AG09319 (cell line): ENCODE results near the genes HNRNPH1, BTNL3 and OR2V1.

DNA sequence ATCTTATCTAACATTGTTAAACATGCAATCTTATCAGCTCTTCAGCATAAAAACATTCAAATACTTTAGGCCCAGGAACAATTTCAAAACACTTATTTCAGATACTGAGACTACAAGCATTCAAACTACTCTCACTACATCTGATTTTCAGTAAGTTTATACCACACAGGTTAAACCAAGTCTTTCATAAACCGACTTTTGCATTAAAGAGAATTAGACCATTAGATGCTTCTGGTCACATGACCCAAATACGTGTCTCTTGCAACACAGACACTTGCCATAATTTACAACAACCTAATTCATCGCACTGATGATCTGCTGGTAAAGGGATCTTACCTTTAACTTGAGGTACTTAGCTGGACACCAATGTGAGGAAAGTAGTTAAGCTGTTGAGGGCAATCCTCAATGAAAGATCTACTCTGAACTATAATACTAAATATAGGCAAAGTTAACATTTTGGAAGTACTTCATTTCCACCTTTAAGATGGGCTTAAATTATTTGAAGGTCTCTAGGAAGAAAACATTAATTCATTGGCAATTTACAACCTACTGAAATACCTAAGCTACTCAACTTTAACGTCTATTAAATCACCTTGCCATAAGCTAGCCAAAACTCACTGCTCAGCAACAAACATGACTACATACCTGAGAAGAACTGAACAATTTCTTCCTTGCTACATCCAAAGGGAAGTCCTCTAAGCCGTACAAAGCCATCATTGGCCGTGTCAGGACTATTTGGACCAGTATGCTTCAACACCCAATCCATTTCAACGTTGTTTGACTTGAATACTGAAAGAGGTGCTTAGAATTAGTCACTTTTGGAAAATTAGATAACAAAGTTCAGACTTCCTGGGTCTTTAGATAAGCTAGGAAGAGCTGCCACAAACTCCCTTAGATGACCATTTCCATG is 3.0 kb downstream of the HNRNPH1 start:
- RRBS, result no CpG with 5 or more reads among the region's 7 CpGs

GRCh38 chr5:179623541-179624091 is at the start of gene HNRNPH1:
HNRNPH1 (minus strand) TSS chr5:179623671.
- RRBS, result 2% methylated on average over 5 of the region's 46 CpGs

DNA sequence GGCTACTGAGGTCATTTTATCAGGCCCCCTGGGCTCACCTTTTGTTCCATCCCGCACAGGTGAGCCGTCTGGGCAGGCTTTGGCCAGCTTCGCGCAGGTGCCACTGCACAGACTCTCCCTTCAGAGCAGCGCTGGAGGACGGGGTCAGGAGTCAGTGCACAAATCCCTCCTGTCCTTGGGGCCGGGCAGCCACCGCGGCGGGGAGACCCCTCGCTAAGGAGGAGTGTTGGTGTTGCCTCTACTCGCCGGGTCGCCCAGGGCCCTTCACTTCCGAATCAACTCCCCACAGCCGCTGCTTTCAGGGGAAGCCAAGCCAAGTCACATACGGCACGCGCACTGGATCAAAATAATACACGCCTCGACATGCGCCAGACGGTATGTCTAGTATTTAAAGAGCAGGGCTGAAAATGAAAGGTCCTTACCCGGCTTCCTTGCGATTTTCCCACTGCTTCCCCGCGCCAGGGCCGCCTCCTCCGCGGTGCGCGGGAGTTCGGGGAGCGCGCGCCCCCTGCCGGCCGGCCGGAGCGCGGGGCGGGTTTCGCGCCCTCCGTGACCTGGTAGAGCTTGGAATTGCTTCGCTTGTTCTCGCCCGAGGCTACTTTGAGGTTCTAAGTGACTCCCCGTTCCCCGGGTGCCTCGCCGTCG is 10.7 kb upstream of the HNRNPH1 start:
- RRBS, result no CpG with 5 or more reads among the region's 53 CpGs

DNA sequence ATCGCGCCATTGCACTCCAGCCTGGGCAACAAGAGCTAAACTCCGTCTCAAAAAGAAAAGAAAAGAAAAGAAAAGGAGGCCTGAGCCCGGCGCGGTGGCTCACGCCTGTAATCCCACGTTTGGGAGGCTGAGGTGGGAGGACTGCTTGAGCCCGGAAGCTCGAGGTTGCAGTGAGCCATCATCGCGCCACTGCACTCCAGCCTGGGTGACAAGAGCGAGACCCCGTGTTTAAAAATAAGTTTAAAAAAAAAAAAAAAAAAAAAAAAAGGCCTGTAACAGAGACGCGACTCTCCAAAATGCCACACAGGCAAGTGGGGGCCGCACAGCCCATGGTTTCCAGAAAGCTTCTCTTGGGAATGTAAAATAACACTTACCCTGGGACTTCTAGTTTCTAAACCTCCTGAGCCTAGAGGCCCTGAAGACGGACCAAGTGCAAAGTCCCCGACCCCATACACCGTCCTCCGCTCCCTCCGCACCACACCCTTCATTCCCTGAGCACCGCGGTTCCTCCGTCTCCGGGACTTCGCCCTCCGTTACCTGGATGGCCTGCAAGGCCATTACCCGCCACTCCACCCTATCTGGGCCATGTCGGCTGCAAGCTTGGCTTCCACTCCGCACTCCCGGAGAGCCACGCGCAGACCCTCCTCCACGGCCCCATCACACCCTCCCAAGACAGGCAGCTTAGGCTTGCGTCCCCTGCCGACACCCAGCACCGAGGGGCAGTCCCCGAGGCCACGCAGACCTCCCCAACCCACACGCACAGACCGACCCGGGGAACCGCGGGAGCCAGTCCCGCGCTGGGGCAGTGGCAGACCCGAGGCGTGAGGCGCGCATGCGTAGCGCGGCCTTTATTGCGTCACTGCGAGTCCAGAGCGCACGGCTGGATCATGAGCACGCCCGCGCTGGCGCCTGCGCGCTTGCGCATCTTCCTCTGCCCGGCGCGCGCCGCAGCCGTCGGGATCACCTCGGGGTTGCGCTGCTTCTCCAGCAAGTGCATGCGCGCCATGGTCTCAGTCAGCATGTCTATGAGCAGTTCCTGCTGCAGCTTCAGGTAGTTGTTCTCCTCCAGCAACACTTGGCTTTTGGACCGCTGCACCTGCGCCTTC is 2.8 kb downstream of the CBY3 start:
- RRBS, result 79% methylated on average over 5 of the region's 78 CpGs

- RRBS, result no CpG with 5 or more reads among the region's 13 CpGs
These were observed 29.5 kb downstream of the MAML1 start for GRCh38 chr5:179761694-179763007.

GRCh38 chr5:179840202-179841352 is 18.0 kb downstream of the MRNIP start:
- RRBS, result 98% methylated on average over 1 of the region's 34 CpGs

DNA sequence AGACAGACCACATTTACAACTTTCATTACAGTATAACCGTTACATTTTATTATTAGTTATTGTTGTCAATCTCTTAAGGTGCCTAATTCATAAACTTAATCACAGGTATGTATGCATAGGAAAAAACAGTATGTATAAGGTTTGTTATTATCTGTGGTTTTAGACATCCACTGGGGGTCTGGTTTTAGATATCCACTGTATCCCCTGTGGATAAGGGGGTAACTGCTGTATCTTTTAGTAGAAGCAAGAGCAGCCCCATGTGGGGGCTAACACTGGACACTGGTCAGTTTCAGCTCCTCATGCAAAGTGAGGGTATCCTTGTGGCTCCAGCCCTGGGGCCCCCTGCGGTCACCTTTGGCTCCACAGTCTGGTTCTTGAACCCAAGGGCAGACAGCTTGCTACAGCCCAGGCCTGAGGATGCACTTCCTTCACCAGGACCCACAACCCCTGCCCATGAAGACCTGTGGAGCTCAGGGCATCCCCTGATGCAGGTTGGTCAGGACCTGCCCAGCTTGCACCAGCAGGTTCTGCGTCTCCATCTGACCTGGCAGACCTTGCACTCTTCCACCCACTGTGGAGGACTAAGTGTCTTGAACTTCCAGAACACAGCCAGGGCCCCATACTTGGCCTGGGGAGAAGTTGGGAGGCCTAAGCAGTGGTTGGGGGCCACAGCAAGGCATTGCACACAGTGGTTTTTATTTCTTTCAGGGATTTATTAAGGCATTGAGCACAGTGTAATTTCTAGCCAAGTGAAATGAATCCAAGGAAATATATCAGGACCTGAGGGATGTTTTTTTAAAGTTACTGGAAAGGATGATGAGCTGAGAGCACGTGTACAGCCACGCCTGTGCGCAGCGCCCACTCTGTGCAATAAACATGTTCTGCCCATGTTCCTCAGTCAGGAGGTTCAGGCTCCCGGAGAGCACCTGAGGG is 3.7 kb upstream of the MRNIP start:
- RRBS, result no CpG with 5 or more reads among the region's 8 CpGs

GRCh38 chr5:179923355-179923579 is 15.6 kb upstream of the TBC1D9B start:
- RRBS, result no CpG with 5 or more reads among the region's 3 CpGs

DNA sequence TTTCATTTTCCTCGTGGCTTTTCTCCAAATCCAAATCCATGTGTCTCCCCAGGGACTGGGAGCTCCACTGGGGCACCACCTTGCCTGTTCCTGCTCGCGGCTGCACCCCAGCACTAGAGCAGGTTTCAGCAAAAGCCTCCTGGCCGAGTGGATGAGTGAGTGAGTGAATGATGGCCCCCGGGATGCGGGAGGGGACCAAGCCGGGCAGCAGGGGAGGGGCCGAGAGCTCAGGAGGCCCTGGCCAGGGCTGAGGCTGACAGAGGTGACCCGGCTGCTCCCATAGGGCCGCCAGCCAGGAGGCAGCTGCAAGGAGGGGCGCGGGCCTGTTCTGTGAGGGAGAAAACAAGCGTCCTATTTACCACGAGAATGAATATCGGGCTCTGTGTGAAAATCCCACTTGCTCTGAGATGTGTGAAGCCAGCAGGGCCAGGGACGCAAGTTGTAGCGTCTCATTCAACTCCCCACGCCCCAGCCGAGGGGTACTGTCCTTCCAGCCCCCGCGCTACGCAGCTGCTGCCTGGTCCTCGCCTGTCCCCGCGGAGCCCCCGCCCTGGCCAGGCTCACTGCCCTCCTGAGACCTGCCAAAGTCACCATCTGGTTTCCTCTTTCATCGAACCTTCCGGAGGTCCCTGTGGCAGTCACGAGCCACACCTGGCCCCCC is 38.9 kb downstream of the RASGEF1C start:
- RRBS, result 15% methylated on average over 3 of the region's 29 CpGs

GRCh38 chr5:180248986-180249478 is 40.0 kb upstream of the RASGEF1C start:
- RRBS, result 96% methylated on average over 5 of the region's 14 CpGs

DNA sequence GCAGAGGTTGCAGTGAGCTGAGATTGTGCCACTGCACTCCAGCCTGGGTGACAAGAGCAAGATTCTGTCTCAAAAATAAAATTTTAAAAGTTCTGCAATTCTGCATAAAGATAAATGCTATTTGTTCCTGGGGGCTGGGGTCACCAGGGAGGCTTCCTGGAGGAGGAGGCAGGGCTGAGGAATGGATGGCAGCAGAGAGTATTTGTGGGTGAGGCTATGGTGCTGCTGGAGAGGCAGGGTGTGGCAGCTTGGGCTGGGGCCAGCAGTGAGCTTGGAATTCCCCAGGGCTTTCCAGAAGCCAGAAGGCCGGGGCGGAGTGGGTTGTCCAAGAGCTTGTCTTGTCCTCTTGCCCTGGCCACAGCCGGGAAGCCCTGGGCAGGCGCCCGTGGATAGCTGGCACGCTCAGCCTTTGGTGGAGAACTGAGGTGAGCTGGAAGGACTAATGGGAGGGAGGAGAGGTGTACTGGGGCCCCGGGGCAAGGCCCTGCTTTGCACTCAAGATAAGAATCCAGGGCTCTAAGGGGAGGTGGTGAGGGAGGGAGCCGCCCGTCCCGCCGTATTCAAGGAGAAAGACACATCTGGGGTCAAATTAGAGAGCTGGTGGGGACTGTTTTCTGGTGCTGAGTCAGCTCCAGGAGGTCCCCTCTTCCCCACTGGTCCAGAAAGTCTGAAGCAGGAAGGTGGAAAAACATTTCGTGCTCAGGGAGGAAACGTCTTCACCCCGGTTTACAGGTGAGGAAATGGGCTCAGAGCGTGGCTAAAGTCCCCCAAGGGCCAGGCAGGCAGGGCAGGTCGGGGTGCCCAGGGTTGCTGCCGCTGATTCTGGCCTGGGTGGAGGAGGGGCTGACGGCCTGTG is 27.0 kb upstream of the CNOT6 start:
- RRBS, result 19% methylated on average over 3 of the region's 18 CpGs

- RRBS, result no CpG with 5 or more reads among the region's 12 CpGs
These were observed 6.8 kb downstream of the CNOT6 start for GRCh38 chr5:180500409-180501857.

GRCh38 chr5:180575487-180576267 is 15.6 kb downstream of the SCGB3A1 start:
- RRBS, result no CpG with 5 or more reads among the region's 2 CpGs

DNA sequence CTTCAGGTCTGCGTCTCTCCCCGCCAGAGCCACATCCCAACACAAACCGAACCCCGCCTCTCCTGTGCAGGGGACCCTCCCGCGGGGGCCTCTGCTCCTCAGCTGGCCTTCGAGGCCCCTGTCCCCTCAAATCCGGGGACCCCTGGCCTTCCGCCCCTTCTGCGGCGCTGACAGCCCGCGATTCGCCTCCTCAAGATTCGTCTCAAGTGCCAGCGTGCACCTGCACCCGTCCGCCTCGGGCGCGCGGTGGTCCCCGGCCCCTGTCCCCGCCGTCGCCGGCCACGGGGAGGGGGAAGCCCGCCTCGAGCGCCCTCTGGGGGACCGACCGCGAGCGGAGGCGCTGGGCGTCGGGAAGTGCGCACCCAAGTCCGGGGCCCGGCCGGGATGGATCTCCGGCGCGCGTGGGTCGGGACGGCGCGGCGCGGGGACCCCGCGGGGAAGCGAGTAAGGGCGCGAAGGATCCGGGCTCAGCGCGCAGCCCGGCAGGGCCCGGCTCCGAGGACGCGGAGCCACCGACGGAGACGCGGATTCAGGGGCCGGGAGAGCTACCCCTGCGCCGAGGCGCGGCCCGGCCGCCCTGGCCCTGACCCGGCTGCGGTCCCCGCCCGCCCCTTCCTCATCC is 592 bp downstream of the FLT4 start:
- RRBS, result 2% methylated on average over 35 of the region's 80 CpGs

GRCh38 chr5:180815045-180816117 is 12.8 kb upstream of the MGAT1 start:
- RRBS, result no CpG with 5 or more reads among the region's 16 CpGs

- RRBS, result no CpG with 5 or more reads among the region's 6 CpGs
These were observed 17.7 kb upstream of the MGAT1 start for GRCh38 chr5:180820317-180820682.

- RRBS, result no CpG with 5 or more reads among the region's 9 CpGs
These were observed 22.1 kb upstream of the MGAT1 start for GRCh38 chr5:180824467-180825342.

DNA sequence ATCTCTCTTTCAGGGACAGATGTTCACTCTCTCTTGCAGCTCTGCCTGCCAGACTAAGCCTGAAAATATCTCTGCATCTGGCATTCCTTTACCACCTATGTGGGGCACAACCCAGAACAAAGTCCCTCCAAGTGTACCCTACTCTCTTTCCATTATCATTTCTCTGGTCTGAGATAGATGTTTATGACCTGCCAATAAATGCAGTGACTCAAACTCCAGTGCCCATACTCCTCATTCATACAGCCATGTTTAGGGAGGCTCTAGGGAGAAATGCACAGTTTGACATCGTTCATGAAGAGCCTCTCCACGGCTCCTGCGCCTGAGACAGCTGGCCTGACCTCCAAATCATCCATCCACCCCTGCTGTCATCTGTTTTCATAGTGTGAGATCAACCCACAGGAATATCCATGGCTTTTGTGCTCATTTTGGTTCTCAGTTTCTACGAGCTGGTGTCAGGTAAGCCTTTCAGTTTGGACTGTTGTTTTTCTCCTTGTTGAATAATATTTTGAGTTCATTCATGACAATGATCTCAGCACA is at the start of gene BTNL3:
Gene BTNL3 (plus strand): TSS at position 225 of the 537 bp plus-strand sequence.
- RRBS, result no CpG with 5 or more reads among the region's 4 CpGs

DNA sequence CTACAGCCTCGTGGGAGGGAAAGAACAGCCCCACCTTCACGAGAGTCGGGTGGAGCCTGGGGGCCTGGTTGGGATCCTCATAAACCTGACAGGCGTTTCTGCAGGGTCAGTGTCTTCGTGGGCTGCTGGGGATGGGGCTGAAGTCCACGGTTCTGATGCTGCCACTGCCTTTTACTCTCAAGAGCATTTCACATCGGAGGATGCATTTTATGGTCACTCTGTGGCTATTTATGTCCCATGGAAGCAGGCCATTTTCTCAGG is at the start of gene OR2V1:
Gene OR2V1 (minus strand): TSS at position 154 of the 261 bp plus-strand sequence.
- RRBS, result no CpG with 5 or more reads among the region's 7 CpGs